Colonic mucosa (tissue), 1 donor: ENCODE results near the genes ARG1 and MED23.

DNA sequence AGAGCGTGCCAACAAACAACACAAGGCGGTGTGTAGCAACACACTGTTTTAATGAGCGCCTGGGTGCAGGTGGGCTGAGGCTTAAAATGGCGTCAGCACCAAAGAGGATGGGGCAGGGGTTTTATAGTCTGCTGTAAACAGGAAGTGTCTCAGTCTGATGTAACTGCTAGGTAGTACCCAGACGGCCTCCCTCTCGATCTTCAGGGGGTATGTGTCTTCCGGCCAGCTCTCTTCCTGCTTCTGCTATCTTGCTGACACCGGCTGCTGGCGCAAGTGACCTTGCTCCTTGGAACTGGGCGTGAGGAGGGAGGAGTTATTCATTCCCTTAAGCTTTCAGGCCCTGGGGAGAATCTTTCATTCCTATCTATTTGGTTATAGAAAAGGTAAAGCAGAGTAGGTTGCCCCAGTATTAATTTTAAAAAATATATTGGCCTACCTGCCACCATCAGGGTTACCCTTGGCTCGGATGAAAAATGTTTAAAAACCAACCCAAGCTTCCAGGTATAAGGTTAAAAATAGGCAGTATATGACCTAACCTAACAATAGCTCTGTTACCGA lies 69.5 kb downstream of the EPB41L2 start:
- PRO-cap = no peak

DNA sequence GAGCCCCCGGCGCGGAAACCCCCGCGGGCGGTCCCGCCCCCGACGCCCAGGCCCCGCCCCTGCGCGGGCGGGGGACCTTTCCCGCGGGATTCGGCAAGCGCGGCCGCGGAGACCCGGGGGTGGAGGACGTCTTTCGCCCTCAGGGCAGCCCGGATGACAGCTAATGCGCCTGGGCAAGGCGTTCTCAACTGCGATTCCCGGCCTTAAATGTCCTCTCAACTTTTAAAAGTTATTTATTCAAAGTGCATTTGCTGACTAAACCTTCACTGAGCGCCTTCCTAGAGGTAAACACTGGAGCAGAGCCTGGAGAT lies 243 bp upstream of the EPB41L2 start:
- PRO-cap = bidirectional peak, plus-strand start at position 108 of the sequence, minus-strand start outside the sequence

GRCh38 chr6:131549828-131550412 lies 23.1 kb upstream of the ARG1 start:
- PRO-cap = no peak

DNA sequence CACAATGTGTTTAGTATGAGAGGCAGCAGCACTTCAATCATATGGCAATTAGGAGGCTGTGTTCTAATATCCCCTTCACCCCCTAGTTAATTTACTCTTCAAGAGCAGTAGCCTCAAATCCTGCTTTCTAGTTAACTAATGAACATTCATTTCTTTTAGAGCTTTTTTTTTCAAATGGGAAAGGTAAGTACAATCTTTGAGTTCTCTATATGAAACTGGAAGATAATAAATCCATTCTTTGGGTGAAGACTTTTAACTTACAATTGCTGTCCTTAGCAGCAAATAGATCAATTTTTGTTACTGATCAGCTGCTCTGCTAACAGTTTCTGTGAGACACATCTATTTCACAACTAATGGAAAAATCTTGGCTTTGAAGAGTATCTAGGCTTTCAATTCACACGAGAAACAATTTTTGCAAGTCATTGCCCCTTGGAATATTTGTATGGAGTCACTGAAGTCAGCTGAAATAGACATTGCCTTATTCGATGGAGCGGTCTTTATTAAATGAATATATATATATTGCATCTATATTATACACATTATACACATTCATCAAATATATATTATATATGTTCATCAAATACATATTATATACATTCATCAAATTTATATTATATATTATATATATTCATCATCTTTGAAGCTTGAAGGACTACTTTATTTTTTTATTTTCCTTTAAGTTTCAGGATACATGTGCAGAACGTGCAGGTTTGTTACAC lies 20.4 kb upstream of the ARG1 start:
- PRO-cap = no peak

GRCh38 chr6:131573006-131573510 lies at the start of gene ARG1:
Gene ARG1, plus strand, starts transcription at chr6:131573226.
- PRO-cap = no peak

DNA sequence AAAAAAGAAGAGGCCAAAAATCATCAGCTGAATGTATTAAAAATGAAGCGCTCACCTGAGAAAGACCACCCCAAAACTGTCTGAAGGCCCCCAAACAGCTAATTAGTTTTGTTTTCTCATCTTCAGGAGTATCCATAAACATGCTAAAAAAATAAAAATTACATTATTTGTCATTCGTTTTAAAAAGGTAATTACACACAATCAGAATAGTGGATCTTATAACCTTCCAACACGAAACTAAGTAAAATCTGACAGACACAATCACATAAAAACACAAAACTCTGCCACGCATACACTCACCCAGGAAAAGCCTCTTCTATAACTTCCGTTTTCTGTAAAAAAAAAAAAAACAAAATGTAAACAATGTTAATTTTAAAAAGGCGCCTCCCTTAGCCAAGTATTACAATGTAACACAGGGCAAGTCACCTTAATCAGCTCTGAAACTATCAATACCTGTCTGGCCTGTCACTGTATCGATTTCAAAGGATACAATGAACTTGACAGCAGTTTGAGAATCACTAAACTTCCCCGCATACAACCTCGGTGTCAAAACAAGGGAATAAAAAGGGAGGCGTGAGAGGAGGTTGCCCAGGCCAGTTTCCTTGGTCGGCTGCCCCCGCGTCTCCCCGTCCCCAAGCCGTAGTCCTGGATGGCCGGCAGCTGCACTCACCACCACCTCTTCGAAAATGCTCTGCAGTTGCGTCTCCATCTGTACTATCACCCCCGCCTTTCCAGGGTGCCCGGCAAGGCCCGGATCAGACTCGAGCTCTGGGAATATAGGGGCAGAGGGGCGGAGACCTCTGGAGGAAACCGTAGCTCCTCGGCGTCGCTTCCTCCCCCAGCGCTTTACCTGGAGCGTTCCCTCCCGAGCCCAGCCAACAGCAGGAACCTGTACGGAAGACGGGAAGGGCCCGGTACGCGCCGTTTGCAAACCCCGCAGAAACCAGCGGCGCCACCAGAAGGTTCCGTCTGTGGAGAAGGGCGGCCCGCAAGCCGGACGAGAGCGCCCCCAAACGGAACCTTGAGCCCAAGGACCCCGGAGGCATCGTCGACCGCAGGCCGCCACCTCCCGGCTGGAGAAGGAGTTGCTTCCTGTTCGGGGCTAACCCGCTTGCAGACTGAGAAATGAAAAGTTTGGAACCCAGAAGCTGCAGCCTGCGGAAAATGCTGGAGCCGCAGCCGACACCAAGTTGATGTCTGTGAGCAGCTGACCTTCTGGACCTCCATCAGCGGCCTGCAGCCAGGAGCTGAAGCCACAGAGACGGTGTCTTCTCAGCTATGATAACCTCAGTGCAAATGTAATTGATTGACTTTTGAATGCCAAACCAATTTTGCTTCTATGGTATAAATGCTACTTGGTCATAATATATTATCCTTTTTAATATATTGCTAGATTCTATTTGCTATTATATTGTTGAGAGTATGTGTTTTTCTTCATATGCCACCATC lies at the start of gene MED23:
Gene MED23 (minus strand): TSS at position 902 of the 1,449 bp plus-strand sequence.
- PRO-cap = bidirectional peak, plus-strand start at position 405 of the sequence, minus-strand start at position 318 of the sequence; unidirectional peak, minus-strand start at position 682 of the sequence; bidirectional peak, plus-strand start at position 1,121 of the sequence, minus-strand start at position 864 of the sequence

DNA sequence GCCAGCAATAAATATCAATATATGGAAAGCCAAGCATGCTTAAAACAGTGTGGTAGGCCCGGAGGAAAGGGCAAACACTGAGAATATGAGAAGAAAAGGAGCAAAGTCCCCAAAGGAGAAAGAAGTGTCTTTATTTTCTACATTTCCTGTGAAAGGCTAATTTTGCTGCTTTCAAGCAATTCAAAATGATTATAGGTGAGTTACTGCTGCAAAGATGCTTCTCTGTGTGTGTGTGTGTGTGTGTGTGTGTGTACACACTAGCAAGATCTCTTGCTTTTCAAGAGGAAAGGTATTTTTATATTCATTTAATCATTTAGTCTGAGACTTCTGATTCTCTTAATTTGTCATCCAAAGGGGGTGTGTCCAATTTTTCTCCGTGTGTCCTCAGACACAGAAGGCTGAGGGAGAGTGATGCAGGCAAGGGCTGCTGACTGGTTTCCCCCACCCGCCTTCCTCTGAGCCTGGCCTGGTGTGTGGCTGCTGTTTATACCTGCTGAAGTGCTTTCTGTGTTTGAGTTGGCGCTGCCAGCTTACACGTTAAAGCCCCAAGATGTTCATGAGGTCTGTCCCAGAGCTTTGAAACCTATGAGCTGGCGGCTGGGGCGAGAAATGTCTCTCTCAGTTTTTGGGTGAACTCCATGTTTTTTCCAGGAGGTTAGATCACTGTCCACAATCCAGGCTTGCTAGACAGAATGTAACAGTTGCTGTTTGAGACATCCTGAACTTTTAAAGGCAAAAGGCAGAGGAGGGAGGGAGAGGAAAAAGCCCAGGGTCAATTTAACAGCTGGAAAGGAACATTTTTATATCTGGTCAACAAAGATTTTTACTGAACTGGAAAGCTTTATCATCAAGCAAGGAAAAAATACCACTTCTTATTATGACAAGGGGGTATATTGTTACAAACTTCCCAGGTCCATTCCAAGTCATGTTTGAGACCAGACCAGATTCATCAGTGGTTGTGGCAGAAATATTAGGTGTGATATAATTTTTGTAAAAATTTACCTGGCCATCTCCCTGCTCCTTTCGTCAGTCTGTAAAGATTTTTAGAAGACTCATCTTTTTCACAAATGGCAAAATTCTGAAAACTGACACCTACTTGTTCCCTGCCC lies 69.0 kb upstream of the CCN2 start:
- PRO-cap = unidirectional peak, plus-strand start at position 405 of the sequence; unidirectional peak, plus-strand start at position 757 of the sequence

- PRO-cap = no peak
These were observed 202.2 kb upstream of the CCN2 start for GRCh38 chr6:132153360-132153700.

DNA sequence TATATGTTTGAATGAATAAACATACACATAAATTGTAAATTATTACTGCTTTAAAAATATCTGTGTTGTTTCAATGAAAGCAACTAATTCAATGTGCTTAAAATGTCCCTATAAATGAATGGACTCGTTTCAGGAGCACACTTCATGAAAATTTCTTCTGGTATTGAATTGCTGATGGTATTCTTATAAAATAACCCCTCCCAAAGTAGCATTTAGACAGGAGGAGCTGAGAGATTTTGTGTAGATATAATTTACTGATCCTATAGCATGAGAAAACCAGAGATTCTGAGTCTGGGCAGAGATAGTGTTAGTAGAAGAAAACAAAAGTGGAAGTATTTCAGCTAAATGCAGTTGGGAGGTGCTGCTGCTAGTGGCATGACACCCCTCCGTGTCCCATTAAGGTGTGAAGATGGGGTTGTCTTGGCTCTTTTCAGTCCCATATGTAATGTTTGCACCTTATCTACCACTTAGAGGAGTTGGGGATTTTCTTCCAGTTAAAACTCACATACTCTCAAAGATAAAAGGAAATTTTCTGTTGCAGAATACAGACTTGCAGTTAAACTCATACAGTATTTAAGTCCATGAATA lies 11.7 kb downstream of the TAAR2 start:
- PRO-cap = no peak

GRCh38 chr6:132624715-132625047 lies 606 bp upstream of the TAAR2 start:
- PRO-cap = no peak

DNA sequence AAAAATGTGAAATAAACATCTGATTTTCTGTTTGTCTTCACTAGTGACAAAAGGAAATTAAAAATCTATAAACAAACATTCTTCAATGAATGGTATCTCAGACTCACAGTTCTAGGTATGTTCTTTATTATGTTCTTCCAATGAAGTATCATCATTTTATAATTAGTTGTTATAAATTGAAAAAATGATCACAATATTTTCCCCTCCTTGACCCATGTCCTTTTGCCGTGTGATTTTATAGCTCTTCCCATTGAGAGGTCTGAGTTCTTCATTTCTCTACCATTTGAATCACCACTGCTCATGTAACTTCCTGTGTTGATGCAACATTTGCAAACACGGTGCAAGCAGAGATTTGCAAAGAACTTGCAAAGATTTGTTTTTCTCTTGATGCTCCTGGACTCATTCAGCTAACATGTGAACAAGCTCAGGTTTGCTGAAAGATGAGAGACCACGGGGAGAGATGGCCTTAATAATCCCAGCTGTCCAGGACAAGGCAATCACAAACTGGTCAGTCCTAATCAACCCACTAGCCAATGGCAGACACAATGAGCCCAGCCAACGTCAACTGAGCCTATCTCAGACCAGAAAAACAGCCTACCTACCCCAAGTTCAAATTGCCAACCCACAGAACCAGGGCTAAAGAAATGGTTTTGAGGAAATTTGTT lies 8.6 kb downstream of the VNN2 start:
- PRO-cap = no peak

DNA sequence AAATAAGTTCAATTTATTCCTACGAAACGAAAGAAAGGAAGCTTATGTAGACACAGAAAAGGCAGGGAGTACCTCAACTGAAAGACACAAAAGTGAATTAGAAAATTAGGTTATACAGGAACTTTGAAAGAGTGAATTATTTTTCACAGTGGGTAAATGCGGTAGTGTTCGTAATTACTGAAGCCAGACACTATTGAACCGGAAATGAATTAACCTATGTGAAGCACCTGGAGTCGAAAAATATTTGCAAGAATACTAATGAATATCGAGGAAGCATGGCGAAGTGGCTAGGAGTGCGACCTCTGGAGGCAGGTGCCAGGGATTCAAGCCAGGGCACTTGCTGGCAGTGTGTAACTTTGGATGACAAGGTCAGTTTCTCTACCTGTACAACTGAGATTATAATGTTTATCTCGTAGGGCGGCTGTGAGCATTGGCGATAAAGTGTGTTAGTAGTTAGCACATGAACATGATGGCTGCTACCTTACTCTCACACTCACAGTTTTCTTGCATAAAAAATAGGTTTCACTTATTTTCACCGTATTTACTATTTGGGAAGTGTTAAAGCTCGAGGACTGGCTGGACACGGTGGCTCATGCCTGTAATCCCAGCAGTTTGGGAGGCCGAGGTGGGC lies 512 bp upstream of the SLC18B1 start:
- PRO-cap = unidirectional peak, minus-strand start at position 192 of the sequence

DNA sequence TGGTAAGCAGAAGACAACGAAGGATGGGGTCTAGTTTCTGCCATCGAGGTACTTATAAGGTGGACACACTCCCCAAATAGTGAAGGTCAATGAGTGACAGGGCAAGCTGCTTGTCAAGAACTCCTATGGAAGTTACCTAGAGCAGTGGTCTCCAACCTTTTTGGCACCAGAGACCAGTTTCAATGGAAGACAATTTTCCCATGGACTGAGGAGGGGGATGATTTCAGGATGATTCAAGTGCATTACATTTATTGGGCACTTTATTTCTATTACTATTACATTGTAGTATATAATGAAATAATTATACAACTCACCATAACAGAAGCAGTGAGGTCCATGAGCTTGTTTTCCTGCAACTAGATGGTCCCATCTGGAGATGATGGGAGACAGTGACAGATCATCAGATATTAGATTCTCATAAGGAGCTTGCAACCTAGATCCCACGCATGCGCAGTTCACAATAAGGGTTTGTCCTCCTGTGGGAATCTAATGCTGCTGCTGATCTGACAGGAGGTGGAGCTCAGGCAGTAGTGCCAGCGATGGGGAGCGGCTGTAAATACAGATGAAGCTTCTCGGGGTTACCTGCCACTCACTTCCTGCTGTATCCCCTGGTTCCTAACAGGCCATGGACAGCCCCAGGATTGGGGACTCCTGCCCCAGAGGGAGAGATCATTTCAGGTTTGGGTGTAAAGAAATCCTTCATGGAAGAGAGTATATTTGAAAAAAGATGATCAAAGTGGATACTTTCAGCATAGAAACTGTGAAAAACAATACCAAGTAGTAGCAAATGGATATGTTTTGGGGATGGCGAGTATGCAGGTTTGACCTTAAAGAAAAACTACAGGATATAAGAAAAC lies 139.5 kb upstream of the TCF21 start:
- PRO-cap = no peak

DNA sequence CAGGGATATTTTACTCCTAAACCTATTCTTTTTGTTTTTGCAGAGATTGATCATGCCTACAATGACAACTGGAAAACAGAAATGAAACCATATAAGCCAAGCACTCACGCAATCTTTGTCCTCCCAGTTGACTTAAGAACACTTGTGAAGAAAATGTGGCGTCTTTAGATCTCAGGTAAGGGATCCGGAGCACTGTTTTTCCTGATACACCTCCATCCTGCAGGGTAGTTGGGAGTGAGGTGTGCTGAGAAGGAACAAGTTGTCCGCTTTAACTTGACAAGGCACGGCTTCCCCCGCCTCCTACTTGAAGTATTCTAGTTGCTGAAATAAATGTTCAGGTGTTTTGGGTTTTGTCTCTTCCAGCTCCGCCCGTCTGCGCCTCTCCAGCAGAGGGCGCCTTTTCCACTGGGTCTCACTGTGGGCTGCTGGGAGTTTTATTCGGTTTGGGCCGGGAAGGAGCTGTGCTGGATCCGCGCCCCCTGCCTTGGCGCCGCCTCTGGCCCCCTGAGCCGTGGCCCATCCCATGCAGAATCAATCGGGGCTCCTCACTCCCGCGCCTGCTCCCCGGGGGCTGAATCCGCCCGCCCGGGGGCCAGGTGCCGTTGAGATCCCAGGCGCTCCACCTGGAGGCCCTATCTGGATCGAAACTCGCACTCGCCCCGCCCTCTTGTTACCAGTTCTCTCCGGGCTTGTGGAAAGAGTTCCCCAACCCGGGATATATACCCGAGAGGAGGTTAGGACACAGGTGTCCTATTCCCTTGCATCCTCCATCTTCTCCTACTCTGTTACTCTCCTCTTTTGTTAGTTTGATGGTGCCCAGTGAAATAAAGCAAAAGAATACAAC lies 51.1 kb upstream of the TCF21 start:
- PRO-cap = no peak

- PRO-cap = unidirectional peak, minus-strand start at chr6:133954243
These were observed 956 bp downstream of the TBPL1 start for GRCh38 chr6:133953540-133954819.

- PRO-cap = no peak
These were observed 113.9 kb upstream of the SLC2A12 start for GRCh38 chr6:134166281-134166670.

GRCh38 chr6:134168472-134169419 lies 116.3 kb upstream of the SLC2A12 start:
- PRO-cap = no peak

GRCh38 chr6:134170770-134171411 lies 118.5 kb upstream of the SLC2A12 start:
- PRO-cap = no peak

- PRO-cap = no peak
These were observed 67.9 kb downstream of the SGK1 start for GRCh38 chr6:134249932-134250500.

GRCh38 chr6:134252513-134252763 lies 65.5 kb downstream of the SGK1 start:
- PRO-cap = no peak